M059J (cell line): ENCODE measurements around the gene ZFP36L1.

DNA sequence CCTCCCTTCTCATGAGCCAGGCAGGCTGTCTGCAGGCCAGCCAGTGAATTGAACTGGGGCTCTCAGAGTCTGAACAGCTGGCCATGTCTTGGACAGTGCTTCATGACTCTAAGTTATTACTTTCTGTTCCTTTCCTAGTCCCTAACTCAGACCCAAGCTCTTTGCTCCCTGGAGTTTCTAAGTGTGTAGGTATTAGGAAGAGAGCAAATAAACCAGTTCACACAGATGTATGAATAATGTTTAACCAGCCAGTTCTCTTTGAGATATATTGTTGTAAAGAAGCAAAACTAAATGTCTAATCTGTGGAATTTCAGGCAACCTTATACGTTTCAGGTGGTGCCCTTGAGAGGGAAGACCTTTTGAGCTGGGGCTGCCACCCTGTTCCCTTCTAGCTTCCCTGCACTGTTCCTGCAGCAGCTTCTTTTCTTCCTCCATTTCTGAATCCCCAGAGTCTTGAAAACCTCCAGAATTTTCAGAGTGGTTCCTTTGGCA, 271.5 kb downstream of the ZFP36L1 start:
- RAMPAGE, long total RNA, result no peak

- RAMPAGE, long total RNA, result no peak
Observed at GRCh38 chr14:68521958-68523070, 270.6 kb downstream of the ZFP36L1 start.

DNA sequence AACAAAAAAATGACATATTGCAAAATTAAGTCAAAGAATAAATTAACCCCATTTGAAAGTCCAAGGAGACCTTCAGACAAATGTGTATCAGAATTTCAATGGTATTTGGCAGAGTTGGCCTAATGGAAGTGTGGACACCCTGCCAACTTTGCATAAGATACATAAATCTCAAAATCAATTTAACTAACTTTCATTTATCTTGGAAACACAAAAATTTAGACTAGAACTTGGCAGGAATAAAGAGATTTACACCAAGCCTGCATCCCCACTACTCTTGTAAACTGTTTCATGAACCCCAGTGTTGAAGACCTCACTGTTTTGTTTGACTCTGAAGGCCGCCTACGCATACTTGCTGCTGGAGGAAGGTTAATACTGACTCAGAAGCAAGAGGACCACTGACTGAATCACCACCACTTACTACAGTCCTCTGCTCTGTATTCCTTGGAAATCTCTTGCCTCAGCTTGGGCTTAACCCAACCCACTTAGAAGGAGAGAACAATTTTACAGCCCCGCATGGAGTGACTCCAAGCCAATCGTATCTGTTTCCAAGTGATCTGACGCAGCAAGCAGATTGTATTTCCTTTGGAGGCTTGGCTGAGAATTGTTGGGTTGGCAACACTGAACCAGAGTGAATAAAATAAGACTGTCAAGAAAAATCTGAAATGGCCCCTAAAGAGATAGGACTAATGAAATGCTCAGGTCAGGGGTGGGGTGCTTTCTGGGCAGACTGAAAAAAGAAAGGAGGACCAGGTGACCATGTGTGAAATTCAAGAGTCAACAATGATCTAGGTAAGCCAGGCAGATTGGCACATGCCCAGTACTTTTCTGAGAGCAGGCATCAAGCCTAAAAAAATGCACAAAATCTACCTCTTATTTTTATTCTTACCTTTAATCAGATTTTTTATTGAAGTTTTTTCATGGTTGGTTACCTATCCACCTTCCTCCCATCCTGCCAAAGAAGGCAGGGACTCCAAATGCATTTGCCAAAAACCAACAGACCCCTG, 248.6 kb downstream of the ZFP36L1 start:
- RAMPAGE, long total RNA, result no peak

GRCh38 chr14:68607439-68607809, 185.4 kb downstream of the ZFP36L1 start:
- RAMPAGE, long total RNA, result no peak

- RAMPAGE, long total RNA, result no peak
Observed at GRCh38 chr14:68695281-68696118, 97.4 kb downstream of the ZFP36L1 start.

- RAMPAGE, long total RNA, result no peak
Observed at GRCh38 chr14:68711227-68712168, 81.4 kb downstream of the ZFP36L1 start.

DNA sequence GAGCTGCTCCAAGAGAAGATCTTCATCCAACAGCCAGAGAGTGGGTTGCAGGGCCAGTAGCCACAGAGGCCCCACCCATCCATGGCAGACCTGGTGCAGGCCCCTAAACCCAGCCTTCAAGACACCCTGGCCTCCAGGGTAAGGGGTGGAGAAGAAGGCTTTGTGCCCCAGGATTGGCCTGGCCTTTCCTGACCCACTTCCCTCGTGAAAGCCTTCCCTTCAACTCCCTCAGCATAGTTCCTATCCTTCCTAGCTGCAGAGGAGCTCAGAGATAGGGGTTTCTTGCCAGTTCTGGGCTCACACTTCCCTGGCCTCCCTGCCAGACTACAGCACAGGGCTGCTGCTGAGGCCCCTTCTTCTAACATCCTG, 7.4 kb downstream of the ZFP36L1 start:
- RAMPAGE, long total RNA, result no peak

- RAMPAGE, long total RNA, result no peak
Observed at GRCh38 chr14:68789757-68790031, 3.2 kb downstream of the ZFP36L1 start.

GRCh38 chr14:68792778-68793314, at the start of gene ZFP36L1:
Gene ZFP36L1, minus strand, starts transcription at chr14:68793067.
- RAMPAGE, long total RNA, result no peak

DNA sequence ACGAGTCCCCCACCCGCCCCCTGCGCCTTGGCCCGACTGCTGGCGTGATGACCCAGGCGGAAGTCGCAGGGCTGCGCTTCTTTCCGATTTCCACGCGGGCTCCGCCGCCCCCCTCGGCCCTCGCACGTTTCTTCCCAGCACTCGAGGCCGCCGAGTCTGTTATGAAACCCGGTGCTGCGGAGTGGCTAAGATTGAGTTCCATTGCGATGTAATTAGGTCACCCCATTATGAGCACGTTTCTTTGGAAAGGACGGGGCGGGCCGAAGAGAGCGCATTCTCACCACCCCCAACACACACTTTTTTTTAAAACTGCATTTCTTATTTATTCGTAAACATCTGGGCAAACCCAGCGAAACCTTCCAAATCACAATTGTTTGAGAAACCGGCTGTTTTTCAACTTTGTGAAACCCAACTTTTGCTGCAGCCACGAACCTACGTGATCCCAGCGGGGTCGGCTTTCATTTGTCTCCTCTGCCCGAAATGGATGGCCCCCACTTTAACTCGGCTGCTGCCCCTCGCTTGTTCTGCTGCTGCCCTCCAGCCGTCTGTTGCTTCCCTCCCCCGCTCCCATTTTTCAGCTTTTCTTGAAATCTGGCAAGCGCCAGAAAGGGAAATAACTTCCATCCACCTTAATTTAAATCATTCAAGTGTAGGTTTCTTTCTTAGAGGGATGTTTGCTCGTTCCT, 1.7 kb upstream of the ZFP36L1 start:
- RAMPAGE, long total RNA, result no peak

DNA sequence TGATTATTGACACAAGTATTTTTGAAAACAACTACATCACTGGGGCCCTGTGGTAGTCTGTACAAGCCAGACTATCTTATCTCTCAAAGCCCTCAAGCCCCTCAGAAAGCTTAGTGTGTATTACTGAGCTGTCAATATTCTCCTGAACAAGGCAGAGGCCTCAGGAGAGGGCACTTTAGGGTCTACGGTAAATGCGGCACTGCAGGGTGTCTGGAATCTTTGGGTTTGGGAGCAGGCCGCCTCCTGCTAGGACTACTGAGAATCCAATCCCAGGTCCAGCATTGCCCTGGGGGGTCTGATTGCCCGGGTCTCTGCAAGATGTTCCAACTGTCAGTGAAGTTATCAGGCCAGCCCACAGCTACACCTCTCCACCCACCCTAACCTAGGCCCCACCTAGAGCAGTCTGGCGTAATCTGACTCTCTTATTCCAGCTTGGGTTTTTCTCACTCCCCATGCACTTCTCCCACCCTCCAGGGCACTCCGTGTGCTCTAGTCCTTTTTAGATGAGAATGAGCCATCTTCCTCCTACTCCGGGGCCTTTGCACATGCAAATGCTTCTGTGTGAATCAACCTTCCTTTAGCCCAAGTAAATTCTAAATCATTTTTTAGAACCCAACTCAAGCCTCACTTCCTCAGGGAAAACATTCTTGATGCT, 4.3 kb upstream of the ZFP36L1 start:
- RAMPAGE, long total RNA, result no peak

DNA sequence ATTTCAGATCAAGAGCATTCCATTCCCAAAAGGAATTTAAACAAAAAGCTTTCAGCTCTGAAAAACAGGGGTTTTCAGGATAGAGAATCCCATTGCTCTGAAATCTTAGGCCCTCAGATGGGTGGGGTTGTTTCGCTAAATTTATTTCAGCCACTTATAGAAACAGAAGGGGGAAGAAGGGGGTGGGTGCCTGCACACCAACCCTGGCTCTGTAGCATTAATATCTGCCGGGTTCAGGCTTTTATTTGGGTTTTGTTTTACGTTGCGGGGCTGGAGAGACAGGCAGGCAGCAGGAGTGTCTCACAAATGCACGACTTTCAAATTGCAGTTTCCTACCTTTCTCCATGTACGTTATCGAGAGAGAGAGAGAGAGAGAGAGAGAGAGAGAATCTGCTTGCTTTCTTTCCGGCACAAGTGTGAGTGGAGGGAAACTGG, 12.6 kb upstream of the ZFP36L1 start:
- RAMPAGE, long total RNA, result no peak

DNA sequence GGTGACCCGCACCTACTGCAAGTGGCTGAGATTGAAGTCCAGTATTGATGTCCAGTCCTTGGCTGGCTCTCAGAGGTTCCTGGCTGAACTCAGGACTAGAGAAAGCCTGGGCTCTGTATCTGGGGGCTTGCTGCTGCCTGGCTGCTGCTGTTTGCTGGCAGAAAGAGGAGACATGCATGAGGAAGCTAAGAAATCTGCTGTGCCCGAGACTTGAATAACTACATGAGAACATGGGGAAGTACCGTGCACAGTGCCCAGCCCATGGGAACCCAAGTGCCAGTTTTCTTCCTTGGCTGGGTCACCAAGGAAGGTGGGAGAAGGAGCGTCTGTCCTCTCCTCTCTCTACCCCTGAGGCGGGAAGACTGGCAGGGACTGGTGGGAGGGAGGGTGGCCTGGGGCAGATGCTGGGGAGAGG, 13.6 kb upstream of the ZFP36L1 start:
- RAMPAGE, long total RNA, result no peak

- RAMPAGE, long total RNA, result no peak
Observed at GRCh38 chr14:68807001-68807724, 14.3 kb upstream of the ZFP36L1 start.

DNA sequence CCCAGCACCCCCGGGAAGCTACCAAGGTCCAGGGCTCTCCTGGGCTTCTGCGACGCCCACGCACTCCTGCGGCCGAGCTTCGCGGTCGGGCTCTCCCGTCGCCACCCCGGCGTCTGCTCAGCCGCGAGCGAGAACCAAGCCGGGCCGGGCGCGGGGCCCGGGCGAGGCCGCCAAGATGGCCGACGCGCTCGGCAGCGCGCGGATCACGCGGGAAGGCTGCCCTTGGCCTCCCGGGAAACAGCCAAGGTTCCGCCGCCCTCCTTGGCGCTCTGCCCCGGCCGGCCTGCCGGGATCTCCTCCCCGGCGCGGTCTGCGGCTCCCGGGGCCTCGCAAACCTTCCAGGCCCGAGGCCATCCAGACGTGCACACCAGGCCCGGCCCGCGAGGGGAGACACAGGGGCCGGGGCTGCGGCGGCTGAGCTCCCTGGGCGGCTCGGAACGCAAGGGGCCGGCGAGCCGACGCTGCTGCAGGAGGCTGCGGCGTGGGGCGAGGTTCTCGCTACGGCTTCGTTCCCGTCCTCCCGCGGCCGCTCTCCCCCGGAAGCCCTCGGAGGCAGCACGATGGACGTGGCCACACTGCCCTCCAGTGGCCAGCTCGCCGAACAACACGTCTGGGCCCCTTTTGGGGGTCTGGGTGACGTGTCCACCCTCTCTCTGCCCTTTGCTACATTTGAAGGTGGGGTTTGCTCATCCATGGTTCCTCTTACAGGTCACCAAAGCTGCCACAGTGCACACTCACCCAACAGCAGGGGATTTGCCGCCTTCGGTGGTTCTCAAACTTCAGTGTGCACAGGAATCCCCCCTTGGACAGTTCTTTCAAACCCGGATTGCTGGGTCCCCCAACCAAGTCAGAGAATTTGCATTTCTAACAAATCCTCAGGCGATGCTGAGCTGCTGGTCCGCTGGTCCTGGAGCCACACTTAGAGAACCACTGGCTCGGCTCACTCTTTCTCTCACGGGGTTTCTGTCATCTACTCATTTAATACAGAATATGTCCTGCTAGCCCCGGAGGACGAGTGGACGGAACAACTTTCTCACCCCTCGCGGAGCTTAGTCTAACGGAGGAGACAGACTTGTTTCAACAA, 23.8 kb upstream of the ZFP36L1 start:
- RAMPAGE, long total RNA, result no peak

- RAMPAGE, long total RNA, result no peak
Observed at GRCh38 chr14:68822173-68822648, 29.3 kb upstream of the ZFP36L1 start.

- RAMPAGE, long total RNA, result no peak
Observed at GRCh38 chr14:68903477-68904233, 75.4 kb downstream of the ACTN1 start.

GRCh38 chr14:68936756-68937405, 42.2 kb downstream of the ACTN1 start:
- RAMPAGE, long total RNA, result no peak

DNA sequence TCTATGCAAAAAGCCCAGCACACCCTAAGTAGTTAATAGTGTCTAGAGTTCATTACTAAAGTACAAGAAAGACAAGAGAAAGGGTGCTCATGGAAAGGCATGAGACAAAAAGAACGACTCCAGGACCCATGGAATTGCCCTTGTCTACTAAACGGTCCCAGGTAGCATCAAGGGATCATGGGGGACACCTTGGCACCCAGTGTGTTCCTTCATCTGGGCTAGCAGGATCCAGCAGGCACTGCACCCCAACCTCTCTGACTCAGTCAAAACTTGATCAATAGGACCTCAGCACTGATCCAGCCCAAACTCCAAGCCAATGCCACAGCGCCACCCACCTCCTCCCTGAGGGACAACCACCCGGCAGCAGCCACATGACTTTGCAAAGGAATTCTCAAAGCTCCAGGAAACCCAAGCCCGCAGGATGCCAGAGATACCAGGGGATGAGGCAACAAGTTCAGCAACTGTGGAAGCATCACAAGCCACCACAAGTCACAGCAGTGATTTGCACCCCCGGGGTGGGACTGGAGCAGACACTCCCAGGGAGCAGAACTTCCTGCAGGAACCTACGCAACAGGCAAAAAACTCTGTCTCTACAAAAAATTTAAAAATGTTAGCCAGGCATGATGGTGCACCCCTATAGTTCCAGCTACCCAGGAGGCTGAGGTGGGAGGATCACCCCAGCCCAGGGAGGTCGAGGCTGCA, 37.3 kb downstream of the ACTN1 start:
- RAMPAGE, long total RNA, result no peak

DNA sequence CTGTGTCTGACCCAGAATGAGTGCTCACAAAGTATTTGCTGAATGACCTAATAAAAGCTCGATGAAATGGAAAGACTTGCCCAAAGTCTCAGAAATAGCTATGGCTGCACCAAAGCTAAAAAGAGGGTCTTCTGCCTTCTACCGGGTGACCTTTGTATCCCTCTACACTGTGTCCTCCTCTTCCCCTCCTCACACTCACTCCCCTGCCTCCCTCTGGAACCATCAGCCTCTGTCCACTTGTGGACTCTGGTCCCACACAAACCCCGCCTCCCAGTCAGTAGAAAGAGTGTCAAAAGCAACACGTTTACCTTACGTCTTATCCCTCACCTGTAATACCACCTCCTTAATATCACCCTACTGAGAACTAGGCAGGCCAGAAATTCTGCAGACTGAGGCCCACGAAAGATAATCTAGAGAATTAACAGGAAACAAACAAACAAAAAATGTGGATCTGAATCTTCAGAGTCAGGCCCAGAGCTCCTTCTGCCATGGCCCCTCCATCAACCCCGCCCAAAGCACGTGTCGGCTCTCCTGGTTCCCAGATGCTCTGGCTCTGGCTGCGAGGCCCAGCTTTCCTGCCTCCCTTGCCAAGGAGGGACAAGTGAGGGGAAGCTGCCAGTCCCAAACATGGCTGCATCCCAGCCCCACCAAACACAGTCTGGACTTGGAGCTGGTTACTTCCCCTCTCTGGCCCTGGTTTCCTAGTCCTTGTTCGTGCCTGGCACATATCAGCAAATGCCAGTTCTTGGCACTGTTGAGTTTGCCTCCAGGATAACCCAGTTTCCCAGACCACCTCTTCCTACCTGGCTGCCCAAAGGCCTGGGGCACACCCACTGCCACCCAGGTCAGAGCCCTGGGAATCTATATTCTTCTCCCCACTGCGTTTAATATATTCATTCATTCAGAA, 2.8 kb downstream of the ACTN1 start:
- RAMPAGE, long total RNA, result no peak